ENCODE measurements around a stretch of chr7.

DNA sequence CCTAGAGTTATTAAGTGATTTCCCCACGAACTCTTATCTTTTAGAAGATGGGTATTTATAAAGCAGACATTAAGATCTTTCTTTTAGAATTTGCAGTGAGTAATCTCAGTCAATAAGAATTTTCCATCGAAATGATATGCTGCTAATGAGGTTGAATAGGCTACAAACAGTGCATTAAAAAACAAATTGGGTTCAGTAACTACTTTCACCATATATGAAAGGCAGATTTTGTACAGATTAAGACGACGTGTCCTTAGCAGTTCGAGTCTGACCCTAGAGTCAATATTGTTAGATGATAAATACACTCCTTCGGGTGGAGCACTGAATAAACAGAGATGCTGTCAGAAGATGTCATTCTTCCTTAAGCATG lies 5.7 kb upstream of the AGR2 start:
- PRO-cap, result no peak
- RAMPAGE, long total RNA, result no peak

DNA sequence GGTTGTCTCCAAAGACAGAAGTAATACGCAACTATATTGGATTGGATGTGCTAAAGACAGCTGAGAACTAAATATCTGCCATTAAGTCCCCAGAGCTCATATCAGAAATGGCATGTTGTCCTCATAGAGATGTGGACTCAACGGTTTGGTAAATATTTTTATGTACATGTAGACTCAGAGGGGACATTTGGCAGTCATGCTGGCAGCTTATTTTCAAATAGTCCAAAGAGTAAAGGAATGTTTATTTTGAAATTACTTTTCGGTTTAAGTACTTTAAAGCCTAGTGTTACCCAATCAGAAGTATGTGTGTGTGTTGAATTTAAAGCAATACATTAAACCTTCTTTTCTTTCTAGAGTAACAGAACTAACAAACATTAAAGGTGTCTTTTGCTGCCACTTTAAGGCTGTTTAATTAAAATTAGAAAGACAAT lies 113.6 kb upstream of the AHR start:
- PRO-cap, result no peak
- RAMPAGE, long total RNA, result no peak

DNA sequence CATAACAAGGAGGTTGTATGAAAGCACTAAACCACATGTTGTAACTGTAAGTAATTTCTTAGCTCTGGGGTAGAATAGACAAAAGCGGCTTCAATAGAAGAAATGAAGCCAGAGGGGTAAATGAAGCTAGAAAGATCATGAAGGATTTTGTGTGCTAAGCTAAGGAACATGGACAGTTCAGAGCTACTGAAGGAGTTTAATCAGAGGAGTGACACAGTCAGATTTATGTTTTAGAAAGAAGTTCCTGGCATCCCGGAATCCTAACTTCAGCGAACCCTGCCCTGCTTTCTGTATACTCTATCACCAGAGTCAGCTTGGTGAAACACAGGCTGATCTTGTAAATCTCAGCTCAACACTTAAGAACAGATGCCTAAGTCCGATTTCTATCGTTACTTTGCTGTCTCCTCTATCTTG lies 9.0 kb downstream of the AHR start:
- PRO-cap, result no peak
- RAMPAGE, long total RNA, result no peak

DNA sequence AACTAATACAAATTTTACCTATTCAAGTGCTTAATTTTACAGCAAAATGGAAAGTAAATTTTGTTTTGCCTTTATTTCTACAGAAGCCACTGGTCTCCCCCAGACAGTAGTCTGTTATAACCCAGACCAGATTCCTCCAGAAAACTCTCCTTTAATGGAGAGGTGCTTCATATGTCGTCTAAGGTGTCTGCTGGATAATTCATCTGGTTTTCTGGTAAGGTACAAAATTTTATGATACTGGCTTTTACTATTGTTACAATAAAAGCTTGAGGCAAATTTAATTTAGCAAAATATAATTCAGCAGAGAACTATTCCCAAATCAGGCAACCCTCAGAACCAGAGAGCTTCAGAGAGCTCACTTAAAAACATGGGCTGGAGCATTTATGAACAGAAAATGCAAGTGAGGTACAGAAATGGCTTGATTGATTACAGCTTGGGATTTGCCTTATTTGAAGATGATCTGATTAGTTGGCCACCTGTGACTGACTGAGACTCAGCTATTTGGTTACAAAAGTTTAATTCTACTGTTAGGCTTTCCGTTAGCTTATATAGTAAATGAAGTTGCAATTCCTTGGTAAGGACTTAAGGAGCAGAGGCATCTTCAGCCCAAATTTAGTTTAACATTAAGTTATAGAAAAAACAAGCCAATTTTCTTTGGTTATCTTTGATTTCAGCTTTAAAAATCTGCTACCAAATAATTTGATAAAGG lies 32.4 kb downstream of the AHR start:
- PRO-cap, result no peak
- RAMPAGE, long total RNA, result no peak

GRCh38 chr7:17781956-17783042 lies 158.0 kb downstream of the SNX13 start:
- PRO-cap, result no peak
- RAMPAGE, long total RNA, result no peak

DNA sequence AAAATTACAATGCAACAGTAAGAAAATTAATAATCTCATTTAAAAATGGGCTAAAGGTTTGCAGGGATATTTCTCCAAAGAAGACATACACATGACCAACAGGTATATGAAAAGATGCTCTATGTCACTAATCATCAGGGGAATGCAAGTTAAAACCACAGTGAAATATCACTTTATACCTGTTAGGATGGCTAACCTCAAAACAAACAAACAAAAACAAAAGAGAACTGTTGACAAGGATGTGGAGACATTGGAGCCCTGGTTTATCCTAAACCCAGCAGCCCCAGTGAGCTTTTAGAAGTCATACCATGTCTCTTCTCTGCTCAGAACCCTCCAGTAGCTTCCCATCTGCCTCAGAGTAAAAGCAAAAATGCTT lies 67.2 kb upstream of the HDAC9 start:
- PRO-cap, result no peak
- RAMPAGE, long total RNA, result no peak

DNA sequence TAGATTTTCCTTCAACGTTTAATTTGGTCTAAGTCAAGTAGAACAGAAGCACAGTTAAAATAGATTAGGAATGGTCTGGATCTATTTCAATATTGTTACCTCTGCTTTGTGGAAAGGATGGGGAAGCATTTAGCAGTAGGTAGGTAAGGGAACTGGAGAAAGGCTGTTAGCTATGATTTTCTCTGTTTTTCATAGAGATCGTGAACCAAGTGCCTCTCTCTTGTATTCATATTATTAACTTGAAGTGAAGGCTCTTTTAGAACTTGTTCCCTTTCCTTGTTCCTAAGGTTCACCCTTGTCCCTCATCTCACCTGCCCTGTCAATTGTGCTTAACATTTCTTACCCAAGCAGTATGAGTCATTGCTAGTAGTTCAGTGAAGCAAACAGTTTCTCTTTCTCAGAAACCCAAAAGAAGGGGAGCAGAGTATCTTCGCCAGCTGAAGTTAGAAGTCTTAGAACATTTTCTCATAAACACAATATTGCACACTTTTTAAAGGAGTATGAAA lies 12.8 kb downstream of the HDAC9 start:
- PRO-cap, result no peak
- RAMPAGE, long total RNA, result no peak

DNA sequence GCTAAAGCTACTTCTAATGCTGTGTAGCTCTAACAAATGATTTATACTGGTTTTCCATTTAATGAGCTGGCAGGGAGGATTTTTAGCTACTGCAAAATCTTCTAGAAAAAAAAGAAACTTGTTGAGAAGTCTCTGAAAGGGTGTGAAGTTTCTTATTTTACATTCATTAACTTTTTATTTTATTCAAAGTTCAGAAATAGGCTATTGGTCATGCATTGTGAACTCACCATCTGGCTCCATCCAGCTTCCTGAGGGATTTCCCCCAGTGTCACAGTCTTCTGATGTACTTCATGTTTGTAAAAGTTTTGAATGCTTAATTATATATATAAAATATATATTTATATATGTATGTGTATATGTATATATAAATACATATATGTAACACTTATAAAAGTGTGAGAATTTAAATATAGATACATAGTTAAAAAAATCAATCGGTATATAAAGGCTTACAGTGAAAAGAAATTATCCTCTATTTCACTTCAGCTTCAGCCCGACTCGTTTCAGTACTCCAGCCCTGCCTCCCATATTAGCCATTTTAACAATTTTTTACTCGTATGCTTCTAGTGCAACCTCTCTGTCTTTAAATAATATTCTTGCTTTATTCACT lies 35.0 kb downstream of the HDAC9 start:
- PRO-cap, result no peak
- RAMPAGE, long total RNA, result no peak

DNA sequence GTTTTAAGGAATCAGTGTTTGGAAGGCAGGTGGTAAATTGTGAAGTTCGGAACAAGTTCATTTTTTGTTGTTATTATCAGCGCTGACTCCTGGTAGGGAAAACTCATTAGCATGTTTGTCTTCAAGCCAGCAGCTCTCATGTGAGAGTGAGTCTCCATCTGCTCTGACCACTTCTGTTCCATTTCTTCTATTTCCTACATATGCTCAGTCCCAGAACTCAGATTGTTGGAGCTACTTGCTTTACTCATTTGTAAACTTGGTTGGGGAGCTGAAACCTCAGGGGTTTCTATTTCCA lies 143.0 kb downstream of the HDAC9 start:
- PRO-cap, result no peak
- RAMPAGE, long total RNA, result no peak

GRCh38 chr7:20083706-20084371 lies 133.3 kb downstream of the MACC1 start:
- PRO-cap, result no peak
- RAMPAGE, long total RNA, result no peak

GRCh38 chr7:20107567-20108065 lies 109.6 kb downstream of the MACC1 start:
- PRO-cap, result no peak
- RAMPAGE, long total RNA, result no peak

GRCh38 chr7:20197228-20197427 lies 20.1 kb downstream of the MACC1 start:
- PRO-cap, result no peak
- RAMPAGE, long total RNA, result no peak

DNA sequence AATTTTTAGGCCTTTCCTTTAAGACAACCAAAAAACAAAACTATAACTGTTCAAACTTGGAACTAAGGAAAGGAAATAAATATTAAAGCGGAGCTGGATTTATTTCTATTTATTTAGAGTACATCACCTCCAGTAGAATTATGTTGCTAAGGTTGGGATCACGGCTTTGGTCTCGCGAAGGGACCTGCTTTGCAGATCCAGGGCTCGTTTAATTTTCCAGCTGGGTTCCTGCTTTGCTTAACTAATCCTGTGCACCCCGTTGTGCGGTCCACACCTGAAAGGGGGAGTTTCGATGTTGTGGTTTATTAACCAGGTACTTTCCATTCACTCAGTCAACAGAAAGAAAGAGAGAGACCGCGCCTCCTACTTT lies 1.5 kb upstream of the ITGB8 start:
- PRO-cap, result no peak
- RAMPAGE, long total RNA, result no peak

GRCh38 chr7:20347280-20347867 lies 16.7 kb downstream of the ITGB8 start:
- PRO-cap, result no peak
- RAMPAGE, long total RNA, result no peak

GRCh38 chr7:20778065-20778739 lies 8.5 kb downstream of the SP8 start:
- PRO-cap, result no peak
- RAMPAGE, long total RNA, result no peak

GRCh38 chr7:20835157-20835510 lies 48.4 kb upstream of the SP8 start:
- PRO-cap, result no peak
- RAMPAGE, long total RNA, result no peak

DNA sequence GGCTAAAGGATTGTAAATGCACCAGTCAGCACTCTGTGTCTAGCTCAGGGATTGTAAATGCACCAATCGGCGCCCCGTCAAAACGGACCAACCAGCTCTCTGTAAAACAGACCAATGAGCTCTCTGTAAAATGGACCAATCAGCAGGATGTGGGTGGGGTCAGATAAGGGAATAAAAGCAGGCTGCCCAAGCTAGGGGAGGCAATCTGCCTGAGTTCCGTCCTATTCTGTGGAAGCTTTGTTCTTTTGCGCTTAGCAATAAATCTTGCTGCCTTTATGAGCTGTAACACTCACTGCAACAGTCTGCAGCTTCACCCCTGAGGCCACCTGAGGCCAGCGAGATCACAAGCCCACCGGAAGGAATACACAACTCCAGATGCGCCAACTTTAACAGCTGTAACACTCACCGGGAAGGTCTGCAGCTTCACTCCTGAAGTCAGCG lies 145.4 kb upstream of the CDCA7L start:
- PRO-cap, result no peak
- RAMPAGE, long total RNA, result no peak

DNA sequence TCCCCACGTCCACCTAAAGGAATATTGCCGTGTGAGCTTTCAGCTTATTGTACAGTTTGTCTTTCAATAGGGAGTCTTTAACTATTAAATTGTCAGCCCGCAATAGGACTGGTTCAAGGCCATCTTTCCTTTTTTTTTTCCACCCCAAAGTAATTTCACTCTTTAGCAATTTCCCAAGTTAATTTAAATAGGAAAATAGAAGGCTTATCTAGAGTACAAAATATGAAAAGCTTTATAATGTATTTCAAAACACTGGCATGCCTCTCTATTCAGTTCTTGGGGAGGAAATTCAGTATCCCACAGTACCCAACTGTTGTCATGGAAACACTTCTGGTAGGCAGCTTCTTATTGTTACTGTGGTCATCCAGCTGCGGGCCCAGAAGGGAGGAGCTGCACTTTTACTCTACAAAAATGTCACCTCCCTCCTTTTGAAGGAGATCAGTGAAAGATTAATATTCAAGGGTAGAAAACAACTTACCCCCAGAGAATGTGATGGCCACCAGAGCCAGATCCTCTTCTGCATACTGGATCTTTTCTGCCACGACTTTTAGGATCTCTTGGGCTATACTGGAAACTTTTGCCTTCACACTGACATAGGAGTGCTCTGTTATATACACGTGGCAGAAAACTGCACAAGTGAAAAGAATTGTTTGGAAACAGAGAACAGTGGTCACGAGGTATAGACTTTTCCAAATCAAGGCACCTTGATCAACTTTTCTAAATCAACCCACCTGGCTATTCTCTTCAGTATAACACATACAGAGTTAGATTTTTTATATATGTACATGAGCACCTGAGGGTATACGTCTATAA lies 202.8 kb downstream of the RAPGEF5 start:
- PRO-cap, result no peak
- RAMPAGE, long total RNA, result no peak

GRCh38 chr7:22217071-22217605 lies 139.8 kb downstream of the RAPGEF5 start:
- PRO-cap, result no peak
- RAMPAGE, long total RNA, result no peak

GRCh38 chr7:22219759-22220633 lies 137.0 kb downstream of the RAPGEF5 start:
- PRO-cap, result no peak
- RAMPAGE, long total RNA, result no peak